Right atrium auricular region (tissue), 2 donors: Measurements from ENCODE around the gene BPNT1.

DNA sequence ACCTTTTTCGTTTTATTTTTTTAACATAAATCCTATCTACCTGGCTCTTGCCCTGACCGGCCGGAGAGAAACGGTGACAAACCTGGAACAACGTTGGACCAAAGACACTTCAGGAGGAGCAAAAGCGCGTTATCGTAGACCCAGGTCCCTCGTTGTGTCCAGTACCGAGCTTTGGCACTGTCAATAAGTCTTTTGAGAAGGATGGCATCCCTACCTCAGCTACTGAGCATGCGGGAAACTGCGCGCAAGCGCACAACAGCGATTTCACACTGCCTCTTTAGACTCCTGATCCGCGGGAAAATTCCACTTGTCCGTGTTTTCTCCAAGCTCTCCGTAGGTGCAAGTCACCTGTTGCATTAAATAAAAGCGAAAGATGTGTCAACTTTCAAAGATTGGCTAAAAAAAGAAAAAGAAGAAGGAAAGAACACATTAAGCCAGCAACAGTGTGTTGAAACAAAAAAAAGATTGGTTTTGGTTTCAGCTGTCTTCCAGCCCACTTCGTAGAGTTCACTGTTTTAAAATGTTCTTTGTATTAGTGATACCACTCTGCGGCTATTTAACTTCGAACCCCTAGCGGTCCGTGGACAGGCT lies at the start of gene BPNT1:
Gene BPNT1 (minus strand): TSS at position 185 of the 591 bp plus-strand sequence.
- PRO-cap = unidirectional peak, minus-strand start at position 185 of the sequence
- RAMPAGE, long total RNA, 2 experiments = start-site peak on the minus strand in 2 of 2 experiments, centred at positions 171 to 224 of the sequence, 47 to 66 reads per replicate

GRCh38 chr1:220267209-220268158 lies 4.8 kb downstream of the RAB3GAP2 start:
- PRO-cap = no peak
- RAMPAGE, long total RNA, 2 experiments = no peak in any of the 2 experiments

DNA sequence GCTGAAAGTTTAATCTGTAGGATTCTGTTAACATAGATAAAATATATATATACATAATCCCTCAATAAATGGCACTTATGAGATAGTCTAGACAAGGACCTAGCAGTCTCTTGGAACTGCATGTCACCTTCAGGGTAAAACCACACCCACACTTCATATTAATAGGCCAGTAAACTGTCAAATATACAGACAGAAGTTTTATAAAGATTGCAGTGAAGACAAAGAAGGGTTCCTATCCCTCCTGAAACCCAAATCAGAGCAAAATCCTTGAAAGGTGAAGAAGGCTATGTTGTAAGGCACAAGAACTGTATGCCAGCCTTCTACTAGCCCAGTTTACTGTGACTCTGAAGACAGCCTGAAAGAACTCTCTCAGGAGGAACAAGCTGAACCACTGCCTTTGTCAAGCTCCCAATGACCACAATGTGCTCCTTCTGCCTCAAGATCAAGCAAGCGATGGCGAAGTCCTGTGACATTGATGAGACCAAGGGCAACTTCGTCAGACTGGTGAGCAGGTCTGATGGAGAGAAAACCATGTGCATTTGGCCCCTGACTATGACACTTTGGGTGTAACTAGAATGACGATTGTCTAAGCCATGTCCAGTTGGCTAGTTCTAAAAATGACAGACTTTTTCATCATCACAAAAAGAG lies 60.9 kb downstream of the MARK1 start:
- PRO-cap = no peak
- RAMPAGE, long total RNA, 2 experiments = no peak in any of the 2 experiments

DNA sequence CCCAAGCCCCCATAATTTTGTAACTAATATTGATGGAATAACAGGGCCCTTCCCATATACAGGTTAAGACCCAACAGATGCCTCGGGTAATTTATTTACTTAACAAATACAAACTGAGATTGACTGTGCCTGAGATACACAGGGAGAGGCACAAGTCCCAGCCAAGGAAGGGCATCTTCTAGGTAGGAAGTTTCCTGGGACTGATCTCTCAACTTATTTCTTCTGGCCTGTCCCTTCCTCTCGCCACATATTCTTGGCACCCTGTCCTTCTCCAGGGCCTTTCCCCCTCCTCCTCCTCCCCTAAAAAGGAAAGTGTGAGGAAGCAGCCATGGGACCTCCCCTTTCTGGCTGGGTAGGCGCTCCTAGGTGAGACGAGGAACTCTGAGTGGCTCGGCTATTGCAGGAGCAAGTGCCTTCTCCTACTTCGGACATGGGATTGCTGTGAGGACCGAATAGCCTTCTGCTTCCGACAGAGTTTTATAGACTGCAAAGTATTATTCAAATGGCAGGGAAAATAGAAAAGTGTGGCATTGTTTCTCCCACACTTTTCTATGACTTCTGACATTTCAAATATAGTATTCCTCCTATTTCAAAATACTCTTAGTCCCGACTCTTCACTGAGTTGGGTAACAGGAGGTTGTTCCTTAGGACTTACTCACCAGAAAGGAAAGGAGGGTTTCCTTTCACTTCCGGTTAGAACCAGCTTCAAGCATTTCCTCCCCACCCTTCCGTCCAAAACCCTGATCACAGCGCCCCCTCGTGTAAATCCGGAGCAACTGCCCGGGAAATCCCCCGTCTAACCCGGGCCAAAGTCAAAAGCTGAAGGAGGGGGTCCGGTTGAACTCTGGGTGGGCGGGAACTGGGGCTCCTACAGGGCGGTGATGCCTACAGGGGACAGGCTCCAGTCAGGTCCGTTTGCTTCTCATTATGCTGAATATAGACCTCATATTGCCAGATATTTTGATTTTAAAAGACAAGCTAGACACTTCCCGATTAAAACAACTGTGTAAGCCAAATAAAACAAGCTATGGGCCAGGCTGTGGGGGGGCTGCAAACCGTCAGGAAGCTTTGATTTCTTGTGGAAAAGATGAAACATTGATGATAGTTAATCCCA lies 15.3 kb upstream of the MTARC2 start:
- PRO-cap = bidirectional peak, plus-strand start at position 871 of the sequence, minus-strand start at position 666 of the sequence
- RAMPAGE, long total RNA, 2 experiments = no peak in any of the 2 experiments

GRCh38 chr1:220762715-220763251 lies 14.7 kb downstream of the MTARC2 start:
- PRO-cap = no peak
- RAMPAGE, long total RNA, 2 experiments = no peak in any of the 2 experiments

GRCh38 chr1:220791290-220791981 lies 4.7 kb downstream of the MTARC1 start:
- PRO-cap = no peak
- RAMPAGE, long total RNA, 2 experiments = no peak in any of the 2 experiments

GRCh38 chr1:220803958-220804360 lies 17.2 kb downstream of the MTARC1 start:
- PRO-cap = no peak
- RAMPAGE, long total RNA, 2 experiments = no peak in any of the 2 experiments

GRCh38 chr1:220894089-220894895 lies 15.0 kb downstream of the HLX start:
- PRO-cap = no peak
- RAMPAGE, long total RNA, 2 experiments = no peak in any of the 2 experiments

DNA sequence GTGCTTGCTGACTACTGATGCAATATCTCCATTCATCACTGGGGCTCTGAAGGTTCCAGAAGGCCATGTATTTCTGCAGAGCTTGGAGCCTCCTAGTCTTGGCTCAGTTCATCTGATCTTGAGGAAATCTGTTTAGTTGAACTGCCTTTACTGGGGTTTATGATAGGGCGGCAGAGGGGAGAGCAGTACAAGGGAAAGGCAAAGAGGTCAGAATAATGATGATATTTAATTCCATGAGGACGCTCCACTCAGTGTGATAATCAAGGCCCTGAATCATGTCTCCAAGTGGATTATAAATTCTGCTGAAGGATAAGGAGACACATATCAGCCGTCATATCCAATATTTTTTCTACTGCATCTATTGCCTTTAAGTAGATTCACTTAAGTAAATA lies 394.5 kb downstream of the HLX start:
- PRO-cap = no peak
- RAMPAGE, long total RNA, 2 experiments = no peak in any of the 2 experiments

DNA sequence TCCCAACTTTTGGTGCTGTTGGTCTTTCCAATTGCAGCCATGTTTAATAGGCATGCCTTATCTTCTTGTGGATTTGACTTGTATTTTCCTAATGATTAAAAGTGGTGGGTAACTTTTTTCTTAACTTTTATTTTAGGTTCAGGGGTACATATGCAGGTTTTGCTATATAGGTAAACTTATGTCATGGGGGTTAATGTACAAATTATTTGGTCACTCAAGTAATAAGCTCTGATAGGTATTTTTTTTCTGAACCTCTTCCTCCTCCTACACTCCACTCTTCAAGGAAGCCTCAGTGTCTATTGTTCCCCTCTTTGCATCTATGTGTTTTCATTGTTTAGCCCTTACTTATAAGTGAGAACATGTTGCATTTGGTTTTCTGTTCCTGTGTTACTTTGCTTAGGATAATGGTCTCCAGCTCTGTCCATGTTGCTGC lies 429.1 kb downstream of the DUSP10 start:
- PRO-cap = no peak
- RAMPAGE, long total RNA, 2 experiments = no peak in any of the 2 experiments

DNA sequence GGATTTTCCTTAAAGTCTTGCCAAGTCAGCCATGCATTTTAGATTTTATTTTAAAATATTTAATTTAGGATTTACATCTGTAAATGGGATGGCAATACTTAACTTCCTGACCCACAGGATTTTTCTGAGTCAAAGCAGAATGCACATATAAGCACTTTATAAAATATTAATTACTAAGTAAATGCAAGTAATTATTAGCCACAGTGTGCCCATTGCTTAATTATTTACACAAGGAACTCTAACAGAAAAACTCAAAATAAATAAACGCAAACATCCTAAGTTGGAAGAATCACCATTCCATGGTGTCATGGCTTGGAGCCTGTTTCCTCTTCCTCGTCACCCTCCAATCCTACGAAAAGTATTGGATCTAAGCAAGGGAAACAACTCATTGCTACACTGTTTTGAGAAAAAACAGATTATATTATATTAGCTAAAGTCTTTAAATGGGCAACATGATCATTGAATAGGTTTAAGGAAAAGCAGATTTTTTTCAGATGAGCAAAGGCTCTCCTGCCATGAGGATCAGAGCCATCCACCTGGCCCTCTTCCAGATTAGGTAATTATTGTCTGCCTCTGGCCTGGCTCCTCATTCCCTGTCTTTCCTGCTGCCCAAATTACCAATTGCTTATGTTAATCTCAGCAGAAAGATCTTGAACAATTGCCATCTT lies 121.4 kb downstream of the DUSP10 start:
- PRO-cap = no peak
- RAMPAGE, long total RNA, 2 experiments = no peak in any of the 2 experiments

DNA sequence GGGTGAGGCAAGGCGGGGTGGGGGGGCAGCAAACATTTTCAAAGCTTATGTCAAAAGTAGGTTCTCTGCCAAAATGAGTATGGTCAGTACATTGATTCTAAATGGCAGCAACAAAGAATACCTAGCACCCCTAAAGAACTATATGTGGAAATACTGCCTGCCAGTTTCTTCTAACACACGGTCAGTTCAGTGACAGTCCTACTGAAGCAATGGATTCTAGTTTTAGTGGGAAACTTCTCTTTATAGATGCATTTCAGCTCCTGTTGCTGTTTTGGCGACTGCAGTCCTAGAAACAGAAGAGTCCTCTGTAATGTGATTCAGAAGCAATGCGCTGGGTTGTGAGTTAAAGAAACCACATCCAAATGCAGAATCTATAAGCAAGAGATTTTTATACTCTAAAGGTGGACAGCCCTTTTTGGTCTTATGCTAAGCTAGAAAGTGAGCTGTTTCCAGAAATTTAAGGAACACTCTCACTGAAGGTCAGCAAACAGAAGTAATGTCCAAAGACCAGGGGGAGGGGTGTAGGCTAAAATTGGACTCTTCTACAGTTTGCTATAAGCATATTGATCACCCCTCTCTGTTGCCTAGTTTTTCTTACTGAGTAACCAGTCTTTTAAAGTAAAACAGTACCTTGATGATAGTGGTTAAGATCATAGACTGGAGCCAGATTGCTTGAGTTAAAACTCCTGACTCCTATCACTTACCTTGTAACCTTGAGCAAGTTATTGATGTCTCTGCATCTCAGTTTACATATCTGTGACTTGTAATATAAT lies 30.8 kb downstream of the DUSP10 start:
- PRO-cap = no peak
- RAMPAGE, long total RNA, 2 experiments = no peak in any of the 2 experiments

DNA sequence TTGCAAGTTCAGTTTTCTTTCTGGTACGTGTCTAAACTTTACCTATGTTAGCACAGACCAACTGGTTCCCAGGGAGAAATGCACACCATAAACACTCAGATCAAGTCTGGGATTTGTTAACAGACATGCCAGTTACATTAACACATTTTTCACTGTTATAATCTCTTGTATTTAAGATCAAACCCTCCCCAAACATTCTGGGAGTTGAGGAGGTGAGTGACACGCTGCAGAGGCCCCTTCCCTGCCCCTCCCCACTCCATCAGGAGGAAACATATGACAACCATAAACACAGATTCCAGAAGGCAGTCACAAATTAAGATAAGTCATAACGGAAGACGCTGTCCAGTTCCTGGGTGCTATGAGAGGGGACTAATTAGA lies 25.1 kb downstream of the DUSP10 start:
- PRO-cap = no peak
- RAMPAGE, long total RNA, 2 experiments = no peak in any of the 2 experiments

- PRO-cap = no peak
- RAMPAGE, long total RNA, 2 experiments = no peak in any of the 2 experiments
Observed at GRCh38 chr1:221717131-221717780, 24.6 kb downstream of the DUSP10 start.

DNA sequence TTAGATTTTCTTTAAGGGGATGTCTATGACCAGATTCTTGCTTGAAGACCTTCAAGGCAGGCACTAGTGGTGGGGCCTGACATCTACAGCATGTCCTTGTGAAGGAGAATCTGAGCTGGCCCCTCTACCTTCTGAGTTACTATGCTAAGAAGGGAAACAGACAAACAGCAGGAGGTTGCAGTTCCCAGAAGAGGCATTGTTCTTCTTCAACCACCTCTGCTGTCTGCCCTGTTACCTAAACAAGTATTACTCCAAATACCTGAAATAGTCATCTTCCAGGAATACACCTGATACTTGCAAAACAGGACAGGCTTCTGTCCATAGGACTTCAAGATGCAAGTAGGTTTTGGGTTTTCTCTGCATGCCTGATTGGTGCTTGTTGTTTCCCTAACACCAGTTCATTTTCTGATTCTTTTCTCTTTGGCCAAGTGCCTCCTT lies 92.9 kb upstream of the DUSP10 start:
- PRO-cap = no peak
- RAMPAGE, long total RNA, 2 experiments = no peak in any of the 2 experiments

- PRO-cap = no peak
- RAMPAGE, long total RNA, 2 experiments = no peak in any of the 2 experiments
Observed at GRCh38 chr1:222097527-222098080, 355.7 kb upstream of the DUSP10 start.

DNA sequence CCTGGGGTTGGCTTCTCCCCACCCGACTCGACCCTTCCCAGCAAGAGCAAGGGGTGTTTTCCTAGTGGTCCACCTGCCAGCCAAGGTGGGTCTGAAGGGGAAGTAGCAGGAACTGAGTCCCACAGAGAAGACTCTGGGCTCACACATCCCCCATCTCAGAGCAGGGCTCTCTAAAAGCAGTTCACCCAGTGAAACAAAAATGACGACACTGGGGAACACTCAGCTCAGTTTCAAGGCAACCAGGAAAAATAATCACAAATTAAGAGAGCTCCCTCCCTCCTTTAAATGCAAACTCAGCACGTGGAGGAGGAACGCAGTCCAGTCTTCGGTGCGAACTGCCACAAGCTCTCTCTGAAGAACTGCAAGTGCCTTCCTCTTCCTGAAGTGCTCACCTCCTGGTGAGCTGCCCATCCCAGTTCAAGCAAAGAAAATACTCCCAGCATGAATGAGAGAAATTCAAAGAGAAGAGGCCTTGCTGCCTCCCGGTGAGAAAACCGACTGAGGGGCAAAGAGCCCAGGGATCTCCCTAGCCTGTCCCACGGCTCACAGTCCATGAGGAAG lies 281.6 kb downstream of the HHIPL2 start:
- PRO-cap = no peak
- RAMPAGE, long total RNA, 2 experiments = no peak in any of the 2 experiments

- PRO-cap = no peak
- RAMPAGE, long total RNA, 2 experiments = no peak in any of the 2 experiments
Observed at GRCh38 chr1:222521641-222521966, 26.3 kb downstream of the HHIPL2 start.

DNA sequence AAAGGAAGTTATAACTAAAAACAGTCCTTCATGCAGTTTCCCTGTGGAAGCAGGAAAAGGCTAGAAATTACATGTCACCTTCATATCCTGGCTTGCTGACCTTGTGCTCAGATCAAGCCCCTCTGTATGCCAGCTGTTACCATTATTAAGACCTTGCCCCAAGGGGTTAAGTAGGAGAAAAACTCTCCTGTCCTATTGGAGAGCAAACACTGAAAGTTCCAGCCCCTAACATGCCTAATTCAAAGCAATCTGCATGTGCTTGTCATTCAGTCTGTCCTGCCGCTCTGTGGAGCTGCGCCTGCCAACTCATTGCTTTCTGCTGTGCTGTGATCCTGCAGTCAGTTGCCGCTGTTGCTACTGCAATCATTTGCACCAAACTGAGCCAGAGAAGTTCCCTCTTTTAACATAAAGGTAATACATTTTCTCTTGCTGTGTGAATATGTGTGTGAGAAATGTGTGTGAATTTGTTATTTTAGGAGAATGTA lies 113.4 kb downstream of the DISP1 start:
- PRO-cap = unidirectional peak, plus-strand start at position 265 of the sequence; unidirectional peak, plus-strand start at position 309 of the sequence
- RAMPAGE, long total RNA, 2 experiments = no peak in any of the 2 experiments

DNA sequence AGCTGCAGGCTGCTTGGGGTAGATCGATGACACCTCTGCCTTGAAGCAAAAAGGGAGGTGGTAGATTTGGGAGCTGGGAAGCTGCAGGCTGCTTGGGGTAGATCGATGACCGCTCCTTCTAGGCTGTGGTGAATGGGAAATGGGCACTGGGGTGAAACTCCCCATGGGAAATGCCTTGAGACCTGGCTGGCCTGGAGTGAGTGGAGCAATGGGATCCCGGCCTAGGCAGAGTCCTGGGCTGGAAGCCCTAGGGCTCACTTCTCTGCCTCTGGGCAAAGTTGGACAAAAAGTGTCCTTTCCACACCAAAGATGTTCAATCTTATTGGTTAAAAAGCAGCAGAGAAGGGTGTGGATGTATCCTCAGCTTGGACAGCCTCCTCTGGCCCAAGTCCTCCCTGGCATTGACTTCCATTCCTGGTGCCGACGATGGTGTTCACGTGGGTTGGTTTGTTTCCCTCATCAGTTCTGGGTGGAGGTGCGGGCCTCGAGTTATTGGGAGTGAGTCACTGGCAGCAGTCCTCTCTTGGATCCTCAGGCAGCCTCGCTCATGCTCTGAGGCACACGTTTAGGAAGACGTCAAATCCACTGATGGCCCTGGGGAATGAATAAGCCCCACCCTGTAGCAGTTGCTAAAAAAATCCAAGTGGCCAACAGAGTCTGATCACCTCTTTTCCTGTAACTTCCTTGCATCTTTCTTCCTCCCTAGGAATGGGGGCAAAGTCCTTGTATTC lies 111.5 kb downstream of the TLR5 start:
- PRO-cap = bidirectional peak, plus-strand start at position 515 of the sequence, minus-strand start at position 270 of the sequence
- RAMPAGE, long total RNA, 2 experiments = no peak in any of the 2 experiments